Stomach (tissue), 7 donors: ENCODE results near the genes ATP5F1B and PRIM1.

- PRO-cap = no peak
- RAMPAGE, long total RNA, 5 experiments = no peak in any of the 5 experiments
- RRBS = 1% methylated on average over 8 of the region's 28 CpGs
Measured at GRCh38 chr12:56629455-56629906, 645 bp downstream of the BAZ2A start.

DNA sequence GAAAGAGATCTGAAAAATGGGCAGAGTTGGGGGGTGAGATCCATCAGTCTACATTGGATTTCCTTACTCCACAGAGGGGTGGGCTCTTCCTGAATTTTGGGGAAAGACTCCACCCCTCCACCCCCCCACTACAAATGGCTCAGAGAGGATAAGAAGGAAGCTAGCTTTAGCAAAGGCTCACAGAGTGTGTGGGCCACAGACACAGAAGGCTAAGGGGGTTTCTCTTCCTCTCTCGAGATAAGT, 1.6 kb upstream of the BAZ2A start:
- PRO-cap = unidirectional peak, plus-strand start at position 180 of the sequence
- RAMPAGE, long total RNA, 5 experiments = no peak in any of the 5 experiments
- RRBS = no CpG with 5 or more reads among the region's 1 CpG

DNA sequence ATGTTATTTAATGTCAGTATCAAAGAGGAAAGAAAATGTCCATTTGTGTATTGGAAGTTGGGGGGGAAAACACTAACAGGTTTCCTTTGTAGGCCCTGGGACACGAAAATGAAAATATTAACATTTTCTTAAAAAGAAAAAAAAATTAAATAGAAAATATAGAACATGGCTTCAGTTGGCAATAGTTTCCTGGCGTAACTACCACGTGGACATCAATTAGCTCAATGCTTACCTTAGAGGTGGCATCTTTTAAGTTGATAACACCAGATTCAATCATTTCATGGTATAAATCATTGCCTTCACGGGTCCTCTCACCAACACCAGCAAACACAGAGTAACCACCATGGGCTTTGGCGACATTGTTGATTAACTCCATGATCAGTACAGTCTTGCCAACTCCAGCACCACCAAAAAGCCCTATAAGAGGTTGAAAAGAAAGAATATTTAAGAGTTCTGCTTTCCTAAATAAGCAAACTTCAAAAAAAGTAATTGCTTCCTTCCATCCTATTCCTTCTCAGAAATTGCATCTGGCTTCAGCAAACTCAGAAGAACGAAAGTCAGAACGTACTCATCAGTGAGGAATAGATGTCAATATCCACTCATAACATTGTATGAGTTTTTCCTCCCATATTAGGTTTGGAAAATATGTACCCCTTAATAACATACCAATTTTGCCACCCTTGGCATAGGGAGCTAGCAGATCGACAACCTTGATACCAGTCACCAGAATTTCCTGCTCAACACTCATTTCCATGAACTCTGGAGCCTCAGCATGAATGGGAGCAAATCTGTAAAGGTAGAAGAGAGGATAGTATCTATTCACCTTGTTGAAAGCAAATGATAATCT, 2.4 kb downstream of the ATP5F1B start:
- PRO-cap = no peak
- RAMPAGE, long total RNA, 5 experiments = start-site peak on the minus strand in 1 of 5 experiments, centred at position 734 of the sequence, 111 reads per replicate
- RRBS = no CpG with 5 or more reads among the region's 8 CpGs

GRCh38 chr12:56645183-56646141, at the start of gene ATP5F1B:
Gene ATP5F1B (minus strand): TSS chr12:56645984.
- PRO-cap = bidirectional peak, plus-strand start at chr12:56646278, minus-strand start at chr12:56645963
- RAMPAGE, long total RNA, 5 experiments = start-site peak on the minus strand in 5 of 5 experiments, at chr12:56645172-56646029 at its widest, 16 to 2,076 reads per replicate
- RRBS = 4% methylated on average over 5 of the region's 57 CpGs

DNA sequence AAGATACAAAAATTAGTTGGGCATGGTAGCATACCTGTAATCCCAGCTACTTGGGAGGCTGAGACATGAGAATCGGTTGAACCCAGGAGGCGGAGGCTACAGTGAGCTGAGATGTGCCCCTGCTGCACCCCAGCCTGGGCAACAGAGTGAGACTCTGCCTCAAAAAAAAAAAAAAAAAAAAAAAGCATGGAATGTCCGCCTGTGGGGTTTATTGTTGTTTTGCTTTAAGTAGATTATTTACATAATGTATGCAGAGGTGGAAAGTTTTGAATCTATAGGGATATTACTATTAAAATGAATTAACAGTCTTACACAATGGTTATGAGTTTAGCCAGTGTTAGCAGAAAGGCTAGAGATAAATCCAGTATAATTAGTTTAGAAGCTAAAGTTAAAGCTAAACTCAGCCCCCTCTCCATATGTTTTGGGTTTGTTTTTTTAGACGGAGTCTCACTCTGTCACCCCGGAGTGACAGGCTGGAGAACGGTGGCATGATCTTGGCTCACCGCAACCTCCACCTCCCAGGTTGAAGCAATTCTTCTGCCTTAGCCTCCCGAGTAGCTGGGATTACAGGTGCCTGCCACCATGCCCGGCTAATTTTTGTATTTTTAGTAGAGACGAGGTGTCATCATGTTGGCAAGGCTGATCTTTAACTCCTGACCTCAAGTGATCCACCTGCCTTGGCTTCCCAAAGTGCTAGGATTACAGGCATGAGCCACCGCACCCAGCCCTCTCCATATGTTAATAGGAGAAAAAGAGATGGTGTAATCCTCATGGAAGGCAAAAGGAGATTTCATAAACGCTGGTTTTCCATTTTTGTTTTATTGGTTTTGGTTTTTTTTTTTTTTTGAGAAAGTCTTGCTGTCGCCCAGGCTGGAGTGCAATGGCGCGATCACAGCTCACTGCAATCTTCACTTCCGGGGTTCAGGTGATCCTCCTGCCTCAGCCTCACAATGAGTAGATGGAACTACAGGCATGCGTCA, 8.5 kb downstream of the PTGES3 start:
- PRO-cap = no peak
- RAMPAGE, long total RNA, 5 experiments = no peak in any of the 5 experiments
- RRBS = 88% methylated on average over 2 of the region's 17 CpGs

DNA sequence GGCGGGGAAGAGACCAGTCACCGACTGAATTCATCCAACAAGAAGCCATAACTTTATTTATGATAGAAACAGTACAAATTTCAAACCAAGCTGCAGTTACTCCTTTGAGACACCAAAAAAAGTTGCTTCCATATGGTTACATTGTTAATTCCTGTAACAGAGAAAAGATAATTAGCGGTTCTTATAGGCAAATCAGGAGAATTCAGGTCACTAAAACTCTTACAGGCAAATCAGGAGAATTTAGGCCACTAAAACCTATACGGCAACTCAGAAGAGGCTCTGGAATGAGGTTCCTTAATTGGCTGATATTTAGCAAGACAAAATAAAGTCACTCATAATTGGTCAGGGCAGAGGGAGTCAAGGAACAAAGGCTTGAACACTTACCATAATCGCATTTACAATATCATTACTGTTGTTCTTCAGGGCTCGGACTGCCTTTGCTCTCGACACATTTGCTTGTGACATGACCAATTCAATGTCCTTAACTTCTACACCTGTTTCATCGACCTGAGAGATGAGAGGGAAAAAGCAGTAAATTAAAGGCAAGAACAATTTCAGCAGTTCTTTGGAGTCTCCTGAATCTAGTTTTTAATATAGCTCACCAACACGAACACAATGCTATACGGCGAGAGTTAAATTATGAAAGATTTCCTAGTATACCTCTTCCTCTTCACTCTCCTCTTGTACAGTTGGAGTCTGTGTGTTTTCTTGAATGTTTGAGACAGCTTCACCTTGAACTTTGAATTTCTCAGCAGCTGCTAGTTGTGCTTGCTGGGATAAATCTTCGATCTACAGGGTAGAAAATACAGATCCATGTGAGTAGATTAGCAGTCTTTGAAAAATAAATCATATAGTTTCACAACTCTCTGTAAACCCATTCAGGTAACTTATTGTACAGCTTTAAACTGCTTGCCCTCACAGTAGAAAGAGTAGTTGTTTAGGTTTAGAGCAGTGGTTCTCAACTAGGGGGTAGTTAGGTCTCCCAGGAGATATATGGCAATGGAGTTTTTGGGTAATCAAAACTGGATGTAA, 12.4 kb downstream of the NACA start:
- PRO-cap = no peak
- RAMPAGE, long total RNA, 5 experiments = no peak in any of the 5 experiments
- RRBS = no CpG with 5 or more reads among the region's 12 CpGs

DNA sequence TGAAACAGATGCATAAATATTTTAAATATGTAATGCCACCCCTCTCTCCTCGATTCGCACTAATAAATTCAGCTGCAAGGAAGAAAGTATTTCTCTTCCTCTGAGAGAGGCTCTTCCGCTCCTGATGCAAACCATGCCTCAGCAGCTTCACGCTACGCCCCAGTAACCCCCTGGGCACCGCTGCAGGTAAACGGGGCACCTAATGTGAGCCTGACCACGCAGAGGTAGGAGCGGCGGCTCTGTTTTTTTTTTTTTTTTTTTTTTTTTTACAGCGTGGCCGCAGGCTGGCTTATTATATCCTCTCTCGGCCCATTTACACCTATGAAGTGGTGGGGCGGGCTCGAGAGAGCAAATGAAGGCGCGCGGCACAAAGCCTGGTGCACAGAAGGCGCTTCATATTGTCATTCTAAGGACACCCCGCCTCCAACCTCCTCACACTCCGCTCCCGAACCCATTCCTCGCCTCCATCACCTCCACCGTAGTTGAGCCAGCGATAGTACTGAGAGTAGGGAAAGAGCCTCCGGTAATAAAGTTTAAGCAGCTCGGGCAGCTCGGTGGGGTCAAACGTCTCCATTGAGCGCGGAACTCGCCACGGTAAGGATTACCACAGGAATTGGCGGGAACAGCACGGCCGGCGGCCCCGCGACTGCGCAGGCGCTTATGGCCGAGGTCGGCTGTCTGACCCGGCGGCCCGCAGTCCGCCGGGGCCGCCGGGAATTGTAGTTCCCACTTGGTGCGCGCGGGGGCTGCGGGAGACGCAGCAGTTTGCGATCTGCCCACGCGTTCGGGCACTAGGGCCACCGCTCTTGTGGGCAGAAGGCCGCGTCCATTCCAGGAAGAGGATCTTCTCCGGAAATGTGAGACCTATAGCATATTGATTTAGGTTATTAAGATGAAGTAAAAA, at the start of gene PRIM1:
PRIM1 (minus strand) TSS at position 599 of the 904 bp plus-strand sequence.
- PRO-cap = bidirectional peak, plus-strand start at position 742 of the sequence, minus-strand start at position 599 of the sequence
- RAMPAGE, long total RNA, 5 experiments = no peak in any of the 5 experiments
- RRBS = 1% methylated on average over 14 of the region's 63 CpGs

DNA sequence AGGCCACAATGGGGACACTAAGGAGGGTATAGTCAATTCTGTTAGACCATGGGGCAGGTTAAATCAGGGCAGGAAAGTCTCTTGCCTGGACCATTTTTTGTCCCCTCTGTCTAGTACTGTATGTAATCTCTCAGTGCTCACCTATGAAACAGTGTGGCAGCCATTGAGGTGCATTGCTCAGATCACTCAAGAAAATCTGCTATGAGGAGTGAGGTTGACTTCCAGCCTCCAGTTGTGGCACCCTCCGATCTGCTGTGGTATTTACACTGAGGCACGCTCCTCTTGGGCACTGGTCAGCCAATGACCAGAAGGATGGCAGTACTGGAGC, 7.6 kb downstream of the HSD17B6 start:
- PRO-cap = no peak
- RAMPAGE, long total RNA, 5 experiments = no peak in any of the 5 experiments
- RRBS = no CpG with 5 or more reads among the region's 2 CpGs

DNA sequence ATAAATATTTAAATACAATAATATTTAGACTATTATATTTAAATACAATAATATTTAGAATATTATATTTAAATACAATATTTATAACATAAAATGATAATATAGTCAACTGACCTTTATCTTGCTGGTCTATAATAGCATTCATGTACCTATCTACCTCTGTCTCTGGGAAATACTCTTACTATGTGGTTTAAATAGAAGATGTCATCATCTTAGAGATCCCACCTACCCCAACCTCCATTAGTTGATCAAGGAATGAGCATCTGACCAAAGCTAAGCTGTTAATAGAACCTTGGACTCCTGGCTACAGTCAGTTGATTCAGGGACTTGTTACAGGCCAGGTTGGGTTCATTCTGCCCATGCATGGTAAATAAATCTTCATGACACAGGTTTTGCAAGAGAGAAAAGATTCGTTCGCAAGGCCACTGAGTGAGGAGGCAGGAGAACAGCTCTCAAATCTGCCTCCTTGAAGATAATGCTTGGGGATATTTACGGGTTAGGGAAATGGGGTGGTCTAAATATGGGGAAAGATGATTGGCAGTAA, 19.6 kb downstream of the SDR9C7 start:
- PRO-cap = no peak
- RAMPAGE, long total RNA, 5 experiments = no peak in any of the 5 experiments
- RRBS = no CpG with 5 or more reads among the region's 3 CpGs

DNA sequence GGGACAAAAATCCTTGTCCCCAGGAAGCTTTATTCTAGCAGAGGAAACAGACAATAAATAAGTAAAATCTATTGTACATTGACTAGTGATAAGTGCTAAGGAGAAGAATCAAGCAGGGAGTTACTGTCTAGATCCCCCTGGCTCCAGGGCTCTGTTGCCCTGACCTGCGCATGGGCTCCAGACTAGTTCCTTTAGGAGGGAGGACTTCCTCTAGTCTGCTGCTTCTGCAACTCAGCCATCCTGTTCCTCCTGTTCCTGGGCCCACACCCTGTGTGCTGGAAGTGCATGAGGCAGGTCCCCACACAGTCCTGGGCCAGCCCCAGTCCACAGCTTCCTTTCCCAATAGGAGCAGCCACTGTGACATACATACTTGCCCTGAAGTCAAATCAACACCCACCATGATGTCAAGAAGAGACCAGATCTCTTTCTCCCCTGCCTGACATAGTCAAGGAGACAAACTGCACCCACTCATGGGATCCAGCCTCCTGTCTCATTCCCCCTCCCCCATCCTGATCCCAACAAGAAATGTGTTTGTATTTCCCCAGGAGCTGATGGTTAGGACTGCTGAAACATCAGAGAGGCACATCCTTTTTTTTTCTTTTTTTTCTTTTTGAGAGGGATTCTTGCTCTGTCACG, 1.3 kb downstream of the SDR9C7 start:
- PRO-cap = no peak
- RAMPAGE, long total RNA, 5 experiments = no peak in any of the 5 experiments
- RRBS = no CpG with 5 or more reads among the region's 2 CpGs

- PRO-cap = no peak
- RAMPAGE, long total RNA, 5 experiments = no peak in any of the 5 experiments
- RRBS = no CpG with 5 or more reads among the region's 8 CpGs
Measured at GRCh38 chr12:57056818-57057901, 7.2 kb upstream of the MYO1A start.

DNA sequence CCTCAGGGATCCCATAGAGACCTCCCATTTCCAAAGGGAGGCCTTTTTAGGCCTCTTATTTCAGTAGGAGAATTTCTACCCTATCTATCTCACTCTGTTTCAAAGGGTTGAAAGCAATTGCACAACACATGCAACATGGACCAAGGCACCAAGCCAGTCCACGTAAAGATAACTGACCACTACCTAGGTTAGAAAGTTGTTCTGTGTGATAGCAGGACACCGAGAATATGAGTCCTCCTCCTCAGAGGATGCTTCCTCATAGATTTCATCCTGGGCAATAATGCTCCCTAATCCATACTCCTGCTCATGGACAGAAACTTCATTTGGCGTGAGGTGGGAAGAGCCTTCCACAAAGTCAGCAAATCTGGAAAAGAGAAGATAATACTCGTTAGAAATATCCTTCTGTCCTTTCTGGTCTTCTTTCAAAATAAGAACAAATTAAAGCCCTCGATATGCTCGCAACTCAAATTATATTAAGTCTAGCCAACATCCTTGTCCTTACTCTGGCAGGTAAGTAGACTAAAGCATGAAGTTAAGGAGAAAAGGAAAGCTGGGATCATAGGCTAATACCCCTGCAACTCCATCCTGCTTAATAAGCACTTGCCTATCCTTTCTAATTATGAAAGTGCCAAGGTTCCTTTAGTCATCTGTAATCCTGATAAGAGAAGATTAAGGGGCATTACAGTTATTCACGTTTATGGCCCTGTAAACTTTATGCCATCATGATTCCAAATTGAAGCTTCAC, 9.9 kb upstream of the MYO1A start:
- PRO-cap = no peak
- RAMPAGE, long total RNA, 5 experiments = no peak in any of the 5 experiments
- RRBS = no CpG with 5 or more reads among the region's 7 CpGs

- PRO-cap = no peak
- RAMPAGE, long total RNA, 5 experiments = no peak in any of the 5 experiments
- RRBS = no CpG with 5 or more reads among the region's 1 CpG
Measured at GRCh38 chr12:57079475-57079684, 789 bp upstream of the NEMP1 start.

DNA sequence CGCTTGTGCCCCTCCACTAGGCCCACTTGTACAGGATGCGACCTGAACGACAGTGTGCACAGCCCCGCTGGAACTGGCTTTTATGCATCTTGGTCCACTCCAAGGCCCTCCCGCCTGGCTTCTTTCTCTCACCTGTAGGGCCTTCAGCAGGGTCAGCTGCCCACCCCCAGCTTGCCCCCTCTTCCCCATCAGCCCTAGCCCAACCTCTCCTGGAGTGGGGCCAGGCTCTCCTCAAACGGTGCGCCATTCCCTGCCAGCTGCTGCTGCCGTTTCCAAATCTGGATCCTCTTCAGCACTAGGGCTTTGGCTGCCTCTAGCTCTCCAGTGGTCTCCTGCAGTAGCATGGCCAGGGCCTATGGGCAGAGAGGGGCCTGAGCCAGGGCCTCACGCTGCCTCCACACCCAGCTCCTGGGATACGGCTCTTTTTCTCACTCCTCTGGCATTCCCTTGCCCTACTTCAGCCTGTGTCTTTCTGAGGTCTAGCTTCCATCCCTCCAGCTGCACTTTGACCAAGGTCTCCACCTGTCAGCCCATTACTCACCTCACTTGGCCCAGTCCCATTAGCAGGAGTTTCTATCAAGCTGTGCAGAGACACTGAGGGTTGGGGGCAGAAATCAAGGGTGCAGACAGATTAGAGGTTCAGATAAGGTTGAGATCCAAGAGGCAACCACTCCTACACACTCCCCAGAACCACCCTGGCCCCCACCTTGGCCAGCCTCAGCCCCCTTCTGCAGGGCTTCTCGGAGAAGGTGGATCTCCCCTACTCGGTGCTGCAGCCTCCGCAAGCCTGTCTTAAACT, 5.0 kb downstream of the STAT6 start:
- PRO-cap = no peak
- RAMPAGE, long total RNA, 5 experiments = start-site peak on the minus strand in 3 of 5 experiments, centred at positions 276 to 575 of the sequence, 6 to 31 reads per replicate
- RRBS = no CpG with 5 or more reads among the region's 13 CpGs

- PRO-cap = no peak
- RAMPAGE, long total RNA, 5 experiments = no peak in any of the 5 experiments
- RRBS = 75% methylated on average over 4 of the region's 14 CpGs
Measured at GRCh38 chr12:57142029-57142638, 13.9 kb downstream of the LRP1 start.

- PRO-cap = no peak
- RAMPAGE, long total RNA, 5 experiments = start-site peak on the plus strand in 1 of 5 experiments, at chr12:57144977-57145655 at its widest, 48 reads per replicate
- RRBS = no CpG with 5 or more reads among the region's 10 CpGs
Measured at GRCh38 chr12:57145228-57145461, 16.9 kb downstream of the LRP1 start.

GRCh38 chr12:57168570-57168769, 40.2 kb downstream of the LRP1 start:
- PRO-cap = no peak
- RAMPAGE, long total RNA, 5 experiments = no peak in any of the 5 experiments
- RRBS = no CpG with 5 or more reads among the region's 3 CpGs

DNA sequence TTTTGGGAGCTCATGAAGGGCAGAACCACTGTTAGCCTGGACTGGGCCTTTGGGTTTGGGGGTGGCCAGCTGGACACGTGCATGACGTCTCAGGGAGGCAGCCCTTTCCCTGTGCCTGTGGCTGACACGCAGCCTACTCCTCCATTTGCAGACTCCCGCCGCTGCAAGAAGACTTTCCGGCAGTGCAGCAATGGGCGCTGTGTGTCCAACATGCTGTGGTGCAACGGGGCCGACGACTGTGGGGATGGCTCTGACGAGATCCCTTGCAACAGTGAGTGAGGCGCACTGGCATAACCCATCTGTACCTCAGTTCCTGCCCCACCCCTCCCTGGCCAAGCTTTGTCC, 23.2 kb upstream of the NXPH4 start:
- PRO-cap = no peak
- RAMPAGE, long total RNA, 5 experiments = no peak in any of the 5 experiments
- RRBS = no CpG with 5 or more reads among the region's 12 CpGs

- PRO-cap = no peak
- RAMPAGE, long total RNA, 5 experiments = no peak in any of the 5 experiments
- RRBS = 85% methylated on average over 4 of the region's 15 CpGs
Measured at GRCh38 chr12:57212313-57212791, 4.2 kb upstream of the NXPH4 start.

DNA sequence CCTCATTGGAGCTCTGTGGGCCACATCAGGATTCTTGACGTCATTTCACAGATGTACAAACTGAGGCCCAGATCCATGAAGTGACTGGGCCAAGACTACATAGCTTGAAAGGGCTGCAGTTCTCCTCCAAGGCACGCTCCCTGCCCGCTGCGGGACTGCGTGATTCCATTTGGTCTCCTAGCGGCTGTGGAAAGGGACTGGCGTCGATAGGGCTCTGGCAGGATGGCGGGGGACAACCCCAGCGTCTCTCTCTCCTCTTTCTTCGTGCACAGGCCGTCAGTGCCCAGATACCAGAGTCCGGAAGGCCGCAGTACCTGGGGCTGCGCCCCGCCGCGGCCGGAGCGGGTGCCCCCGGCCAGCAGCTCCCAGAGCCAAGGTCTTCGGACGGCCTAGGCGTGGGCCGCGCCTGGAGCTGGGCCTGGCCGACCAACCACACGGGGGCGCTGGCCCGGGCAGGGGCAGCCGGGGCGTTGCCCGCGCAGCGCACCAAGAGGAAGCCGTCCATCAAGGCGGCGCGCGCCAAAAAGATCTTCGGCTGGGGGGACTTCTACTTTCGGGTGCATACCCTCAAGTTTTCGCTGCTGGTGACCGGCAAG, 4.8 kb upstream of the SHMT2 start:
- PRO-cap = no peak
- RAMPAGE, long total RNA, 5 experiments = no peak in any of the 5 experiments
- RRBS = 9% methylated on average over 21 of the region's 44 CpGs